ENCODE results near the gene WDR25.

DNA sequence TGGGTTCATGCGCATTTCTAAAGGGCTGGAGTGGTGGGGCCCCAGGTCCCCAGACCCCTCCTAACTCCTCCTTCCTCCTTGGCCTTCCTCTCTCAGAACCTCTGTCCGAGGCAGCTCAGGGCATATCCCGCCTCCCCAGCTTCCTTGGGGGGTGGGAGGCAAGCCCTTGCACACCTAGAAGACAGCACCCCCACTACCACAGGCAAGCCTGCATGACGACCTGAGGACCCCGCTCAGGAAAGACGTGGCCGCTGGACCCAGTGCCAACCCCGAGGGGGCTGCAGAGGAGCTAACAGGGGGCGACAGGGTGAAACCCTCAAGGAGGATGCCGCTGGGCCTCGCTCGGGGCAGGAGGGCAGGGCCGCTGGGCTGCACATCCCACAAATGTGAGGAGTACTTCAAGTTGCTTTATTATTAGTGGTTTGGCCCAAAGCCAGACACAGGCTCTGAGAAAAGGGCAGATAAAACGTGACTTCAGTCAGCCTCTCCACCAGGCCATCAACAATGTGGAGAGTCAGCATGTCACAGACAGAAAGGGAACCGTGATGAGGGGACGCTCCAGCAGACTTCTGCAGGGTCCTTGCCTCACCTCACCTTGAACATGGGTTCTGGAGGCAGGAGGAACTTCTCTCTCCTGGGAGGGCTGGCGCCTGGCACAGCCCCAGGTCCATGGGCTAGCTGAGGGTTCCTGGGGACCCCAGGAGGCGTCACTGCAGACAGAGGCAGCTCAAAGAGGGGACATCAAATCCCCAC is 35.5 kb downstream of the CCDC85C start:
- PRO-cap, 3 experiments = peak in 1 of 3 experiments; most common plus-strand start position 525 of the sequence (in 1); most common minus-strand start position 388 of the sequence (in 1)
- RAMPAGE, long total RNA, 4 experiments = no peak in any of the 4 experiments
- RRBS = no CpG with 5 or more reads among the region's 18 CpGs

GRCh38 chr14:99571370-99572076 is 32.5 kb downstream of the CCDC85C start:
- PRO-cap, 3 experiments = no peak in any of the 3 experiments
- RAMPAGE, long total RNA, 4 experiments = no peak in any of the 4 experiments
- RRBS = no CpG with 5 or more reads among the region's 12 CpGs

- PRO-cap, 3 experiments = peak in 2 of 3 experiments; most common minus-strand start chr14:99578629 (in 2)
- RAMPAGE, long total RNA, 4 experiments = no peak in any of the 4 experiments
- RRBS = no CpG with 5 or more reads among the region's 16 CpGs
Measured at GRCh38 chr14:99578348-99579182, 25.4 kb downstream of the CCDC85C start.

DNA sequence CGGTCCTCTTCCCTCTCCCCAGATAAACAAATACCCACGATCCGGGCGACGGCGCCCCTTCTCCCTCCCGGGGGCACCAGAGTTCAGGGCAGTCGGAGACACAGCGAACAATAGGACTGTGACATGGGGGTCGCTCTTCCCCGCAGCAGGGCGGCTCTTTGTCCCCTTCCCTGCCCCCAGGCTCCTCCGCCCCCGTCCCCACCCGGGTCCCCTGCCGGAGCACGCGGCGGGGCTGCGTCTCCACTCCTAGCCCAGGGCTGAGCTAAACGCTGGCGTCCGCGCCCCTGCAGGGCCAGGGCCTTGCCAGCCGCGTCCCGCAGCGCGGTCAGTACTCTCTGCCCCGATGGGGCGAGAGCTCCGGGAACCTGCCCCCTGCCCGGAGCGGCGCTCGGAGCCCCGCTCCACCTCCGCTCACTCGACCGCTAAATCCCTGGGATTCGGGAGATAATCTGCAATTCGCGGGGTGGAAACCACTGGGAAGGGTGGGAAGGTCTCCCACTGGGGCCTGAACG is 767 bp upstream of the CCDC85C start:
- PRO-cap, 3 experiments = peak in 3 of 3 experiments; most common plus-strand start position 328 of the sequence (in 2); most common minus-strand start position 264 of the sequence (in 2)
- RAMPAGE, long total RNA, 4 experiments = no peak in any of the 4 experiments
- RRBS = 0% methylated on average over 2 of the region's 44 CpGs

DNA sequence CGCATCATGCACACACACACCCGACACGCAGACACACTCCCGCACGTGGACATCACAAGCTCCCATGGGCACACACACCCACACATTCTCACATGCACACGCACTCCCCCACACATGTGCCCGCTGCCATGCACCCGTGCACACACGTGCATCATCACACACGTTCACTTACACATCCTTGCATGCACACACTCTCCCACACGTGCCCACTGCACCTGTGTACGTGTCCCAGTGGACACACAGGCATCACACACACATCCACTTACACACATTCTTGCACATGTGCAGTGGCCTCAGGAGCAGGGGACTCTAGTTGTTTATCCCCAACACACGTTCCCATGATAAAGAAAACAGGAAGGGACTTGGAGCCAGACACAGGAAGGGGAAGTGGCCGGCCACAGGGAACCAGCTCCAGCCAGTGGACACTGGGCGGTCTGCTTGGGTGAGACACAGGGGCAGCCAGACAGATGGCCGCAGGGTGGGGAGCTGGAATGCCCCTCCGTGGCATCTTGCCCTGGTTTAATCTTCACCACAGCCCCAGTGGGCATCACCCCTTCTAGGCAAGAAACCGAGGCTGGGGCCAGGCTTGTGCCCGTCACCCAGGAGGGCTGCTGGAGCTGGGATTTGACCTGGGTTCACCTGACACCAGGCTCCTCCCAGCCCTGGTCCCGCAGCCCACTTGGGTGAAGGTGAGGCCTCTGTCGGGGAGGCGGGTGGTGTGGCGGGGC is 49.7 kb downstream of the CYP46A1 start:
- PRO-cap, 3 experiments = peak in 3 of 3 experiments; most common plus-strand start position 425 of the sequence (in 3)
- RAMPAGE, long total RNA, 4 experiments = no peak in any of the 4 experiments
- RRBS = no CpG with 5 or more reads among the region's 23 CpGs

DNA sequence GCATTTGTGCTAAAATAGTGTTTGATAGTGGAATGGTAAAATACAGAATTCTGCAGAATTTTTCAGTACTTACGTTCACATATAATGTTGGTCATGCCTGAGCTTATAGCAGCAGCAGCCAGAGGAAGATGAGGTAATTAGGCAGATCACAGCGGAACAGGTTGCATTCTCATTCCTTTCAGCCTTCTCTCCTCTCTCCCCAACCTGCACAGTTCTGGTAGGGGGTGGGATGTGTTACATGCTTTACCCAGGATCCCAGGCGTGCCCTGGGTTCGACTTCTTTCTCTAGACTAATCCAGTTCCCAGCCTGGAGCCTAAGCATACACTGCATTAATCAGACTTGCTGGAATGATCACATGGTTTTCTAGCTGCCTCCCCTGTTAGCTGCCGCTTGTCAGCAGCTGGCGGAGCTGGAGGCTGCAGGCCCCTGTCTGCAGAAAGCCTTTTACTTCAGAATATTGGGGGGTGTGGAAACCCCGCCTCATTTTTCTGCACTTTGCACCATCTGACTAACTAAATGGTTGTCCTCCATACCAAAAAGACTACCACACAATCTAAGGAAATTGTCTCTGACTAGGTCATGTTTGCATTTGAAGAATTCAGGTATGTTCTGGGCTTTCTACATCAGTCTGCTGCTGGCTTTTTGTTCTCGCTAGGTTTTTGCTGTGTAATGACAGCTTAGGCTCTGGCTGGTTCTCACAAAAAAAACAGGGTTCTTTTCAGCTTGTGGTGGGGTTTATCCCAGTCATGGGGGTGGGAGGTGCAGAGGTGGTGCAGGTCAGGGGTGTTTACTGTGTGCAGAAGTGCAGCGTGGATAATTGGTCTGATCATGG is 45.9 kb upstream of the EVL start:
- PRO-cap, 3 experiments = no peak in any of the 3 experiments
- RAMPAGE, long total RNA, 4 experiments = start-site peak on the plus strand in 1 of 4 experiments, centred at position 387 of the sequence, 10 reads per replicate
- RRBS = no CpG with 5 or more reads among the region's 9 CpGs

DNA sequence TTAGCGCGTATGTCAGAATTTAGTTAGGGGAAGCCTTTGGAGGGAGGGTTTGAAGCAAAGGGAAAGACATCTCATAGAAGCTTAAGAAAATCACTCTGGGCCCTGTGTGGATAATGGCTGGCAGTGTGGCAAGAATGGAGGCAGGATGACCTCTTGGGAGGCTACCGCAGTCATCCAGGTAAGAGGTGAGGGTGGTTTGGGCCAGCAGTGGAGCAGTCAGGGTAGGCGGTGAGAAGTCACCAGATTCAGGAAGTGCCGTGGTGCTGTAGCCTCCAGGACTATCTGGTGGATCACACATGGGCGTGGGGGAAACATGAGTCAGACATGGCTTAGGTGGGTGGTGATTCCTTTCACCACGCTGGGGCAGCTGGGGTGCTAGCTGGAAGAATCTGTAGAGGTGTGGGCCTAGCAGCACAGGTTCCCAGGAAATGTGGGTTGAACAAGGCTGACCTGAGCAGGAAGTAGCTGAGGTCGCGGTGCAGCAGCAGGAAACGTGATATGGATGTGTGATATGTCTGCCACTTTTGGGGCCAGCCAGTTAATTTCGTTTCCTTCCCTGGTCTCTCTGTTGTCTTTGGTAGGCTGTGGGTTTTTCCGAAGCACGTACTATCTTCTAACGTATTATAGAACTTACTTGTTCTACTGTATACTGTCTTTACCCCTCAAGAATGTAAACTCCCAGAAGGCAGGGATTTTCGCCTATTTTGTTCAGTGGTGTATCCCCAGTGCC is 3.3 kb downstream of the EVL start:
- PRO-cap, 3 experiments = peak in 3 of 3 experiments; most common plus-strand start position 275 of the sequence (in 1); most common minus-strand start position 229 of the sequence (in 3)
- RAMPAGE, long total RNA, 4 experiments = no peak in any of the 4 experiments
- RRBS = no CpG with 5 or more reads among the region's 15 CpGs

DNA sequence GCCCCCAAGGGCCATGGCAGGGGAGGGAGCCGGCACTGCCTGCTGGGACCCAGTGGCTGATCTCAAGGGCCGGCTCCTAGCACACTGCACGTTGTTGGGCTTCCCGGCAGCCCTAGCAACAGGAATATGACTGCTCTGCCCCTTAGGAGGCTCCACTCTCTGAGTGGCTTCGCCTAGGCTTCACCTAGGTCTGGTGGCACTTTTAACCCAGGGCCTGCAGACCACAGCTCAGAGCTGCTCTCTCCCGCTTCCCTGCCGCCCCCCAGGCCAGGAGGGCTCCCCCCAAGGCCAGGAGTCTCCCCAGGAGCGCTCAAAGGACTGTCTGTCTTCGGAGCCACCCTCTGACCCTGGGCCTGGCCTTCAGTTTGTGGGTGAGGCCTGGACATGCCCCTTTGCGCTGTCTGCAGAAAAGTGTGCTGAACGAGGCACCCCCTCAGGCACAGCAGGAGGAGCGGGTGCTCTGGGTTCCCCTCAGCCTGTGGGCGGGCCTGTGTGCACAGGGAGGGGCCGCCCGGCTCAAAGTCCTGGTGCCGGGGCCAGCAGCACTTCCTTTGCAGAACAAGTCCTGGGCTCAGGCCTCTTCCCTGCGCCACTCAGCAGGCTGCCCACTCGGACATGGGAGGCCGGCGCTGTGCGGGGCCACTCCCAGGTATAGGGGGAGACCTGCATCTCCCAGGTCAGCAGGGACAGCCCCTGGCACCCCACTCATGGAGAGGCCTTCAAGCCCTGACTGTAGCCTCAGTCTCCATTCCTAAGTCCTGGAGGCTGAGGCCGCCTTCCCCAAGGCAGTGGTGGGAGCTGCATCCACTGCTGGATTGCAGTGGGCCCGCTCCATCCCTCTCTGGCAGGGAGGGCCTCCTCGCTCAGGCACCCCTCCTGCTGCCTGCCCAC is 14.4 kb downstream of the DEGS2 start:
- PRO-cap, 3 experiments = no peak in any of the 3 experiments
- RAMPAGE, long total RNA, 4 experiments = no peak in any of the 4 experiments
- RRBS = 64% methylated on average over 4 of the region's 24 CpGs

GRCh38 chr14:100221550-100222208 is 17.3 kb upstream of the YY1 start:
- PRO-cap, 3 experiments = peak in 3 of 3 experiments; most common plus-strand start chr14:100221738 (in 3); most common minus-strand start chr14:100221633 (in 1)
- RAMPAGE, long total RNA, 4 experiments = no peak in any of the 4 experiments
- RRBS = no CpG with 5 or more reads among the region's 15 CpGs

DNA sequence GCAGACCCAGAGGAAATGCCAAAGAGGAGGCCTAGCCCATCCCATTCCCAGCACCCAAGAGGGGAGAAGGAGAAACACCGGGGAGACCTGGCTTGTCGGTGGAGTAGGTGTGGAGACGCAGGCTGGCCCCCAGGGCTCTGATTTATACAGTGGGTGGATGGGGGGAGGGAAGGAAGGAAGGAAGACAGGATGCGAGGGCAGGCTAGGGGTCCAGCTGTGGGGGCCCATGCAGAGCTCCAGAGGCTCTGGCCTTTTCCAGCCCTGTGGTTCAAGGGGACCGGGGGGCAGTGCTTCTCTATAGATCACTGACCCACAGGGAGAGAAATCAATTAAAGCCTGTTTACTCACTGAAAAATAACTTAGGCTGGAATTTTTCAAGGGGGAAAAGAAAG is 16.2 kb upstream of the YY1 start:
- PRO-cap, 3 experiments = no peak in any of the 3 experiments
- RAMPAGE, long total RNA, 4 experiments = no peak in any of the 4 experiments
- RRBS = no CpG with 5 or more reads among the region's 5 CpGs

DNA sequence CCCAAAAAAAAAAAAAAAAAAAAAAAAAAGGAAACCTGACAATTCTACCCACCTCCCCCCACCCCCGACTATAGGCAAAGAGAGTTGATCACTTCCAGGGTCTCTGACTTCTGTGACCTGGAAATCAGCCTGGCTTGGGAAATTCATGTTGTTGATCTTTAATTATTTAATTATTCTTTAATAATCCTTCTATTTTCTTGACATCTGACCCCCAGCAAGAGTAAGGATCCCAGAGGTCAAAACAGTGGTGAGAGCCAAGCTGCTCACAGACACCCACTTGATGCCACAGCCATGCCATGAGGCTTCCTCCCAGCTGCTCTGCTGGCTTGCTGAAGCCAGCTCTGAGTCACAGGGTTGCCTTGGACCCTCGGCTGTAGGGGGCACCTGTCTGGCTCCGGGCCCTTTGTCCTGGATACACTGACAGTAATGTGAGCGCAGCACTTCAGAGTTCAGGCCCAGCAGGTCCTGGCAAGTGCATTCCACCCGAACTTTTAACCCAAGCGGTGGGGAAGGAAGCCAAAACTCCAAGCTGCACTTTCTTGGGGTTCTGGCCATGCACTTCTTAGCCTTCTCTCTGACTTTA is 25.1 kb downstream of the SLC25A29 start:
- PRO-cap, 3 experiments = no peak in any of the 3 experiments
- RAMPAGE, long total RNA, 4 experiments = no peak in any of the 4 experiments
- RRBS = no CpG with 5 or more reads among the region's 6 CpGs

DNA sequence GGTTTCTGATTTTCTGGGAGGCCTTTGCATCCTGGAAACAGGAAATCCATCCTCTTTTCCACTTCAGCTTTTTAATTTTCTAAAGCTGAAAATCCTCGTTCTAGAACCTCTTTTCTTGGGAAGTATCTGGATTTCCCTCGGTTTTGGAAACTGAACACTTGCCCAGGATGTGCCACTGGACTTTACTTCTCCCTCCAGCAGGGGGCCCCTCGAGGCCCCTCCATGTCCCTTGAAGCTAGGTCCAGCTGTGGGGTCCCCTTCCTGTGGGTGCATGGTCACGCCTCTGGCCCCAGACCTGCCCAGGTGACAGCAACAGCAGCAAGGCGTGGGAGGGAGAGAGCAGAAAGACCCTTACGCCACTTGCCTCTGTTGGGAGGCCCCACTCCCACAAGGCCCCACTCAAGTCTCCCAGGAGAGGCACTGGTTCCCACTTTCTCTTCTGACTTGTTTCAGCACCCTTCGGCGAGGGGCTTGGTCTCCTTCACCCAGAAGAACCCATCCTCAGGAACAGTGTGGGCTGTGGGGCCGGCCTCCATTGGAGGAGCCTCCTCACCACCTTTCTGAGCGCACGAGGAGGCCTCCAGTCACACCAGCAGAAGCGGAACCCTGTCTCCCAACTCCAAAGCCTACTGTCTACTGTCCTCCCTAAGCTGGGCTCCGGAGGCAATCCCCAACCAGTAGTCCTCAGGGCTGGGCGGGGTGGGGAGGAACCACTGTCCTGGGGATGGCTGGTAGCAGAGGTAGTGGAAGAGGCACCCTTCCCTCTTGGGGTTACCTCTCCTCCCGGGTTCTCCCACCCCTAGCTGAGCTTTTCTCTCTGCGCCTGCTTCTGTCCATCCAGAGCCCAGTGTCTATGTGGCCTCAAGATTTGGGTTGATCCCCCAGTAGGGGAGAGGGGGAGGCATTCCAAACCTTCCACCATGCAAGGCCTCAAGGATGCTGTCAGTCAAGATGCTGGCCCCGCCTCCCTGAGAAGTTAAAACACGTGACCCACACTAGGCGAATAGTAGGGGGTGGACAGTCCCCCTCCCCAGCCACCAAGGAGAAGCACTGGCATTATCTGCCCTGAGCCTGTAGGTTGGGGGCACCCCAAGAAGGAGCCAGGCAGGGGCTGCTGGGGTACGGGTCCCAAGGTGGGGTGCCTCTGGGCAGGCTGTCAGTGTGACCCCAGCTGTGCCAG is 2.8 kb downstream of the SLC25A29 start:
- PRO-cap, 3 experiments = no peak in any of the 3 experiments
- RAMPAGE, long total RNA, 4 experiments = no peak in any of the 4 experiments
- RRBS = no CpG with 5 or more reads among the region's 20 CpGs

DNA sequence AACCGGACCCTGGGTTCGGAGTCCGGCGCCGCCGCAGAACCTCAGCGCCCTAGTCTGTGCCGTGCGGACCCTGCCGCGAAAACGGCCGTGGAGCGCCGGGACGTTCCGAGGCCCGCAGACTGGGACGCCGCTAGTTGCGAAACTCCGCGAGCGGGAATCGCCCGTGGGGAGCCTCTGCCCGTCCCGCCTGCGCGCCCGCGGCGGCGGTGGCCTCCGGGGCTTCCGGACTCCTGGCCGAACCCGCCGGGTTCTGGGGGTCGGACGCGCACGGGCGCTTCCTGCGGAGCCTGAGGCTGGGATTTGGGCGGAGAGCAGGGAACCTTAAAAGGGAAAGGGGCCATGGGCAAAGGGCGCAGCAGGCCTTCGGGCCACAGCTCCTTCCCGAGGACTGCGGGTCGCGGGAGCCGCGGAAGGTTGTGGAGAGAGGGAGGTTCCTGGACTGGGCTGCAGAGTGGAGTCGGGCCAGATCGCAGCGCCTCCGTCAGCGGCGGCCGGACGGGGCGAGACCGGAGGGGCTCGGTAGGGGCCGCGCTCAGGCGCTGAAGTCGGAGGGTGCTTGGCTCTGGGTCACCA is 631 bp upstream of the SLC25A29 start:
- PRO-cap, 3 experiments = peak in 3 of 3 experiments; most common plus-strand start position 449 of the sequence (in 2); most common minus-strand start position 252 of the sequence (in 3)
- RAMPAGE, long total RNA, 4 experiments = no peak in any of the 4 experiments
- RRBS = under 1% methylated on average over 25 of the region's 69 CpGs

DNA sequence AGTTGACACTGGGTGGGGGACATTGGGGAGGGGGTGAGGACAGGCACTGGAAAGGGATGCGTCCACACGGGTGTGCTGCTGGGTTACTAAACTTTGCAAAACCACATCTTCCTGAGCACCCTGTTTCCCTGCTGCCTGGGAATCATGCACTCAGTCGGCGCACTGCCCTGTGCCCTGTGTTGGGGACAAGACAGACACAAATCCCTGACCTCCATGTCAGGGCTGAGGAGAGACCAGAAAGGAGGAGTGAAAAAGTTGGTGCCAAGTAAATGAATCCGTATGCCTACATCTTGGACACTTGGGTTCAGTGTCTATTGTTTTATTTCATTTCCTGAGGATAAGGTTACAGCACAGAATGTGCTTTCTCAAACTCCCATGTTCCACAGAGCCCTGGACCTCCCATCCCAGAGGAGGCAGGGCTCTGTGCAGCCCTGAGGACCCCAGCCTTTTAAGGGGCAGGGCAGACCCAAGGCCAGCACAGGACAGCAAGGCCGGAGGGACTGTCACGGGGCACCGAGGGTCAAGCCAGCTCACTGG is 3.0 kb upstream of the SLC25A29 start:
- PRO-cap, 3 experiments = no peak in any of the 3 experiments
- RAMPAGE, long total RNA, 4 experiments = no peak in any of the 4 experiments
- RRBS = no CpG with 5 or more reads among the region's 8 CpGs

GRCh38 chr14:100374495-100374884 is 657 bp downstream of the WARS1 start:
- PRO-cap, 3 experiments = no peak in any of the 3 experiments
- RAMPAGE, long total RNA, 4 experiments = no peak in any of the 4 experiments
- RRBS = no CpG with 5 or more reads among the region's 1 CpG

GRCh38 chr14:100375888-100376829 is at the start of gene WDR25:
WDR25 (plus strand) TSS chr14:100376485.
- PRO-cap, 3 experiments = peak in 3 of 3 experiments; most common plus-strand start chr14:100376485 (in 3); most common minus-strand start chr14:100376279 (in 3)
- RAMPAGE, long total RNA, 4 experiments = start-site peak on the plus strand in 2 of 4 experiments, at chr14:100376415-100376498 at its widest, 39 to 283 reads per replicate; start-site peak on the minus strand in 4 of 4 experiments, at chr14:100376275-100376343 at its widest, 45 to 1,109 reads per replicate
- RRBS = under 1% methylated on average over 15 of the region's 78 CpGs

DNA sequence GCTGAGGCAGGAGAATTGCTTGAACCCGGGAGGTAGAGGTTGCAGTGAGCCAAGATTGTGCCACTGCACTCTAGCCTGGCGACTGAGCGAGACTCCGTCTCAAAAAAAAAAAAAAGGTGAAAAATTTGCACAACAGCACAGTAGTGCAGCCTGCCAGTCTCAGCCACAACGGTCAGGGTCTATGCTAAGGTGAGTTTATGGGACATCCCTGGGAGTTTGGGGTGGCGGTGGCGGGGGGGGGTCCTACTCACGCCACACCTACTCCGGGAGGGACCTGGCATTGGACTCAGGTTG is 42.2 kb downstream of the WDR25 start:
- PRO-cap, 3 experiments = peak in 1 of 3 experiments; most common plus-strand start position 228 of the sequence (in 1)
- RAMPAGE, long total RNA, 4 experiments = no peak in any of the 4 experiments
- RRBS = no CpG with 5 or more reads among the region's 9 CpGs

- PRO-cap, 3 experiments = peak in 2 of 3 experiments; most common plus-strand start chr14:100482565 (in 2)
- RAMPAGE, long total RNA, 4 experiments = no peak in any of the 4 experiments
- RRBS = no CpG with 5 or more reads among the region's 1 CpG
Measured at GRCh38 chr14:100482325-100482687, 104.9 kb downstream of the BEGAIN start.

- PRO-cap, 3 experiments = peak in 1 of 3 experiments; most common plus-strand start chr14:100500291 (in 1)
- RAMPAGE, long total RNA, 4 experiments = no peak in any of the 4 experiments
- RRBS = no CpG with 5 or more reads among the region's 6 CpGs
Measured at GRCh38 chr14:100500206-100500438, 87.1 kb downstream of the BEGAIN start.

- PRO-cap, 3 experiments = peak in 1 of 3 experiments; most common minus-strand start chr14:100567144 (in 1)
- RAMPAGE, long total RNA, 4 experiments = no peak in any of the 4 experiments
- RRBS = 27% methylated on average over 3 of the region's 27 CpGs
Measured at GRCh38 chr14:100567017-100567522, 20.1 kb downstream of the BEGAIN start.

Data from adrenal gland (tissue), 7 donors.